Parotid gland (tissue), 1 donor: ENCODE measurements around a stretch of chr12.

- PRO-cap, result no peak
Observed at GRCh38 chr12:53365499-53365906, 14.5 kb upstream of the SP1 start.

GRCh38 chr12:53390521-53390907 is 10.5 kb downstream of the SP1 start:
- PRO-cap, result no peak

GRCh38 chr12:53412319-53412963 is 11.2 kb upstream of the AMHR2 start:
- PRO-cap, result no peak

- PRO-cap, result no peak
Observed at GRCh38 chr12:53455748-53456278, 3.9 kb downstream of the PCBP2 start.

- PRO-cap, result no peak
Observed at GRCh38 chr12:53482122-53483221, 16.8 kb downstream of the MAP3K12 start.

DNA sequence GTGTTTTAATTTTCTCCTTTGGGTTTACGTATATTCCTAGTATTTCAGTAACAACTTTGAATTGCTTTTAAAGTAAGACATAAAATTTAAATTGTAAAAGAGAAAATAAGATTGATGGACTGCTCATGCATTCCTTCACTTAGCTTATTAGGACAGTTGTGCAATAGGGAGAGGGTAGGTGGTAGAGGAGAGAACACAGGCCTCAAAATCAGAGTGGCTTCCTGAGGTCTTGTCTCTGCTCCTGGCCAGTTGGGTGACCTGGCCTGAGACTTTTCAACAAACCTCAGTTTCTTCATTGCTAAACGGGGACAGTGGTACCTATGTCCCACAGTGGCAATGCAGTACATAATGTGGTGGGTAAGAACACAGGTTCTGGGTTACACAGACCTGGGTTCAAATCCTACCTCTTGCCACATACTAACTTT is 2.6 kb downstream of the MAP3K12 start:
- PRO-cap, result no peak

- PRO-cap, result bidirectional peak, plus-strand start at chr12:53500266, minus-strand start at chr12:53500164
Observed at GRCh38 chr12:53499900-53500578, 781 bp upstream of the MAP3K12 start.

- PRO-cap, result no peak
Observed at GRCh38 chr12:53825121-53825719, 98.0 kb upstream of the CALCOCO1 start.

DNA sequence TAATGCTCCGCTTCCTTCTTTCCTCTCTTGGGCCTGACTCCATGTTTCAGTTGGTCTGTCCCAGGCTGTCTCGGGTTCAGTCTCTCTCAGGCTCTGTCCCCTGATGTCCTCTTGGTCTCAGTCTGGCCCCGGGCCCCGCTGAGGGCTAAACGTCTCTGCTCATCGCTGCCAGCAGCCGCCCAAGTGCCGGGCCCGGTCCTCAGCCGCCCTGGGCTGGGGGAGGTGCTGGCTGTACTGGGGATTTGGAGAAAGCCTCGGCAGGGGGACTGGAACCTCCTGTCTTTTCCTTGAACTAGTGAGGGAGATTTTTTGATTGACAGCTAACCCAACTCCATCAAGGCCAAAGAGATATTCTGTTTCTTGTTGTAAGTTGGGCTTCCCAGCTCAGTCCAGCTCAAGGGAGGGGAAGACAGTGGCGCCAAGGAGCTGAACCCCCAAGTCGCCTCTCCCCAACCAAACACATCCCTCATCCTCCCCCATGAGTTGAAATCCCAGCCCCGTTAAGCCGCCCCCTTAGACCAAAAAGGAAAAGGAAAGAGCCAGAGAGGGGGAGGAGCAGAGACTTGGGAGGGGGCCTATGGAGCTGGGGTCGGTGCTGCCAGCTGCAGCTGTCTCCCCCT is 2.1 kb upstream of the HOXC9 start:
- PRO-cap, result no peak

- PRO-cap, result no peak
Observed at GRCh38 chr12:53998775-53999358, 1.1 kb upstream of the HOXC9 start.

GRCh38 chr12:54013224-54013956 is 4.6 kb downstream of the HOXC8 start:
- PRO-cap, result no peak

- PRO-cap, result no peak
Observed at GRCh38 chr12:54018575-54019516, 9.4 kb upstream of the HOXC6 start.

DNA sequence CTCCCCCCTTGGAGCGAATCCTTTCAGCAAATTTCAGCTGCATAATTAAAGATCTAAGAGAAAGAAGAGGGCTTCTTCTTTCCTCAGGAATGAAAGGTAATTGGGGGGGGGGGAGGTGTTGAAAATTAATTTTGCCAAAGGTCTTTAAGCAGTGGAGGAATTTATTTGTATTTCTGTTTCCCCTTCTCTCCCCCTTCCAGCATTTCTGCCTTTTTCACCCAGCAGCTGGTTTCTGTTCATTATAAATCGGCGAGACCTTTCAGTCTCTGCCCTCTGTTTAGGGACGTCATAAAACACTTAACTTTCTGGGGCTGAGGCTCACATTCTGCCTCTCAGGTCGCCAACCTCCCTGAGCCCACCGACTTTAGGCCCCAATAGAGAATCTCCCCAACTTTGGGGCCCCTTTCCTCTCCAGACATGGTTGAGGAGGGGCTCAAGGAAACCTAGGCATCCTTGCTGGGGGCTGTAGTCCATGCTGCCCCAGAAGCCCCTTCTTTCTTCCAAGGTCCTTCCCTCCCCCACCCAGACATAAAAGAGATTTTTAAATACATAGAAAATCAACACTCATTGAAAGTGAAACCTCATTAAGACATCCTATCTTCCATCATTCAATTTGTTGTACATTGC is 2.7 kb upstream of the HOXC6 start:
- PRO-cap, result no peak

DNA sequence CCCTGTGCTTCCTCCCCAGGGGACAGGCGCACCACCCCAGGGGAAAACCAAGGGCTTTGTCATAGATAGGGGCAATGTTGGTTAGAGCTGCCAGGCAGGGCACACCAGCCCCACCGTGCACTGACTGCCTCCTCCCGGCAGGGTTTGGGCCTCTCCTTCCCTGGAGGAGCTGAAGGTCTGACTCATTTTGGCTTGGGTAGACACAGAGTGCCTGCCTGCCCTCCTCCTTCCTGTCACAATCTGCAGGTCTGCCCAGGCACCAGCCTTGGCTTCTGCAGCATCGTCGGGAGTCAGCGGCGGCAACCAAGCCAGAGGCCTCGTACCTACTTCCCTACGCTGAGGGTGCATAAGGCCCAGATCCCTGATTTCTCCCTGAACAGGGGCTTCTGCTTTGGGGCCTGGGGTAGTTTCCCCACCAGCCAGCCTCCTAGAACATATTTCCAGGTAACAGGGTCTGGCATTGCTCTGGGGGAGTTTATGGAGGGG is 4.1 kb downstream of the HOXC5 start:
- PRO-cap, result no peak

- PRO-cap, result no peak
Observed at GRCh38 chr12:54128466-54129305, 60.1 kb downstream of the SMUG1 start.

- PRO-cap, result no peak
Observed at GRCh38 chr12:54135212-54136070, 53.3 kb downstream of the SMUG1 start.

GRCh38 chr12:54191556-54192047 is 2.8 kb upstream of the SMUG1 start:
- PRO-cap, result no peak

GRCh38 chr12:54231983-54232750 is 43.4 kb upstream of the SMUG1 start:
- PRO-cap, result no peak

GRCh38 chr12:54238156-54239425 is 41.3 kb downstream of the CBX5 start:
- PRO-cap, result no peak

GRCh38 chr12:54286694-54287293 is 6.3 kb downstream of the HNRNPA1 start:
- PRO-cap, result no peak